ENCODE data around the gene PAQR3.

DNA sequence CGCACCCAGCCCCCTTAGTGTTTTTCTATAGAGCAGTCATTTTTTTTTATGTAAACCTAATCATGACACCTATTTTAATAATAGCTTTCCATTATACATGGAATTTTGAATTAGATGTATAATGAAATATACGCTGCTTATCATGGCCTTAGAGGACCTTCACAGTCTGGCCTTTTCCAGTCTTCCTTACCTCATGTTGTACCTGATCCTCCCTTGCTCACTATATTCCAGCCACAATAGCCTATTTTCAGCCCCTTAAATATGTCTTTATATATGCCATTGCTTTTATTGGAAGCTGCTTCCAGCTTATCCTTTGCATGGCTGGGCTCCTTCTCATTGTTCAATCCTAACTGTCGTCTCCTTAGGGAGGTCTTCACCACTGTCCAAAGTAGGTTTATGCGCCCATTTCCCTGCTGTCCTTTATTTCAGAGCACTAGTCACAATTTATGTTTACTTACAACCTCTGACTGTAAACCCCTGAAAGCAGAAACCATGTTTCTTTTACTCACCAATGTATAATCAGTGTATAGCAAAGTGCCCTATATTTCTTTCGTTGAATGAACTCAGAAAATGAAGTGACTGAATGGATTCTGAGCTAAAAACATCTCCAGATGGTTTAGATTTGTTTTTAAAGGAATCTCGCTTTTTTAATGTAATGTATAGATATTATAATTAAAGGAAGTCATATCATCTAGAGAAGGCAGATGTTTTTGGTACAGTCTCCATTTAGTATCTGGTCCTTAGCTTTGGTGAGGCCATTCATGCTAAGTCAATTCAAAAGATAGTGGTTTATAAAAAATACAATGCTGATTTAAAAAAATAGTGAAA is 29.7 kb downstream of the PAQR3 start:
- RRBS, result no CpG with 5 or more reads among the region's 6 CpGs
CAGE:
- cytosol, long polyA plus RNA, result no peak
- long polyA plus RNA, result no peak
- nucleus, long polyA plus RNA, result no peak

DNA sequence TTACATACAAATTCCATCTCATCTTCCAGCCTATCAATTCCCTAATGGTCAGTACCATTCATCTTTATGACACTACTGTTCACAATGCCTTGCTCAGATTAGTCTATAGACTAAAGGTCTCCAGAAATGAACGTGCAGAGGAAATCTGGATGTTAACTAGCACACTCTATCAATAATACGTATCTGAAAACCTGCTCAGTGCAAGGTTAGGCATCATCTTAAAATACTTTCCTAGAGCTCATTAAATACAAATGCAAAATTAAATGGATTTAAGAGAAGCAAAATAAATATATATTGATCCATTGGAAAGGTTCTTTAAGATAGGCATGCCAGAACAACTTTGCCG is 3.7 kb downstream of the PAQR3 start:
- RRBS, result no CpG with 5 or more reads among the region's 3 CpGs
CAGE:
- cytosol, long polyA plus RNA, result no peak
- long polyA plus RNA, result no peak
- nucleus, long polyA plus RNA, result no peak

DNA sequence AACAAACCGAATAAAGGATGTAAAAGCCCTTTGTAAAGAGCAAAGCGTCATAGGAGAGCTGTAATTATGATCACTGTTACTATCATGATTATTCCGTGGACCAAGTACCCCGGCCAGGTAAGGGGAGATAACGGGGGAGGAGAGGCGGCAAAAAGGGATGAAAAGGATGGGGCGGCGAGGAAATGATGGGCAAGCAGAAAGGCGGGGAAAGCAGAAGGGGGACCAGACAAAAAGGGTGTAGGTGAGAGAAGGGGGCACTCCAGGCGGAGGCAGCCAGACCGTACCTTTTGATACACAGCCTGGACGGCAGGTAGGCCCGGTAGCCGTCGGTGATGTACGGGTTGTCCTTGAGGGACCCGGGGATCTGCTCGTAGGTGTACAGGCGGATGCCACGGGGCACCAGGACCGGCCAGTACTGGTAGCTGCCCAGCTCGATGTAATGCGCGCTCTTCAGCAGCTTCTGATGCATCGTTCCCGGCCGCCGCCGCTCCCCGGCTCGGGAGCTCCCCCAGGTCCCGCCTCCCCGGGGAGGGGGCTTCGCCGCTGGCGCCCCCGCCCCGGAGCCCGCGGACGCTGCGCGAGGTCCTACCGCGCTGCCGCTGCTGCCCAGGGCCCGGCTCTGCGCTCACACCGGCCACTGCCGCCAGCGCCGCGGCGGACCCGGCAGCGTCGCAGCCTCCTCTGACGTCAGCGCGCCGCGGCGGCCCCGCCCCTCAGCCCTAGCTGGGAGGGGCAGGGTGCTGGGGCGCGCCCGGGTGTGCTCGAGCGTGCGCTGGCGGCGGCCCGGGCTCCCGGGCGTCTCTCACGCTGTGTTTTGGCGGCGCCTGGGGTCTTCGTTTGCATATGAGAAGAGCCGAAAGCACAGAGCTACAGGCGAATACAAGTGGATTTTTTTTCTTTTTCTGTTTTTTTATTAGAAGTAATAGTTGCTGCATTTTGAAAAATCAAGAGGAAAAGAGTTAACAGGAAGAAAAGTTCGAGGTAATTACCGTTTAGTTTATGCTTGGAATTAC is at the start of gene PAQR3:
Gene PAQR3 (minus strand): TSS at position 683 of the 1,013 bp plus-strand sequence.
- RRBS, result 2% methylated on average over 33 of the region's 83 CpGs
CAGE:
- cytosol, long polyA plus RNA, result start-site peak on the minus strand centred at position 515 of the sequence, 11 bp wide, 18 reads; start-site peak on the minus strand centred at position 647 of the sequence, 44 bp wide, 182 reads
- long polyA plus RNA, result start-site peak on the minus strand centred at position 601 of the sequence, 168 bp wide, 410 and 86 reads in 2 replicates
- nucleus, long polyA plus RNA, result start-site peak on the minus strand centred at position 589 of the sequence, 160 bp wide, 230 reads

- RRBS, result no CpG with 5 or more reads among the region's 6 CpGs
CAGE:
- cytosol, long polyA plus RNA, result no peak
- long polyA plus RNA, result no peak
- nucleus, long polyA plus RNA, result no peak
Observed at GRCh38 chr4:79211179-79212097, 114.4 kb downstream of the NAA11 start.

DNA sequence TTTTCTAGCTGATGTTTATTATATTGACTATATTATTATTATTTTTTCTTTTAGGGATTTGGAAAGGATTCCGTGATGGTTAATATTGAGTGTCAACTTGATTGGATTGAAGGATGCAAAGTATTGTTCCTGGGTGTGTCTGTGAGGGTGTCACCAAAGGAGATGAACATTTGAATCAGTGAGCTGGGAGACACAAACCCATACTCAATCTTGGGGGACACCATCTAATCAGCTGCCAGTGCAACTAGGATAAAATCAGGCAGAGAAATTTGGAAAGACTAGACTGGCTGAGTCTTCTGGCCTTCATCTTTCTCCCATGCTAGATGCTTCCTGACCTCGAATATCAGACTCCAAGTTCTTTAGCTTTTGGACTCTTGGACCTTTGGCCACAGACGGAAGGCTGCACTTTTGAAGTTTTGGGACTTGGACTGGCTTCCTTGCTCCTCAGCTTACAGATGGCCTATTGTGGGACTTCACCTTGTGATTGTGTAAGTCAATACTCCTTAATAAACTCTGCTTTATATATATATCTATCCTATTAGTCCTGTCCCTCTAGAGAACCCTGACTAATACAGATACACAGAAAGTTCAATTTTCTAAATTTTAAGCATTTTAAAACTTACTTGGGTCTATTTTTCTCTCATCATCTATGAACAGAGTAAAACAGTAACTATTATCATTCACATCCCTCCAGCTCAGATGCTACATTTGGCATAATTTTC is 85.2 kb upstream of the GK2 start:
- RRBS, result no CpG with 5 or more reads among the region's 3 CpGs
CAGE:
- cytosol, long polyA plus RNA, result no peak
- long polyA plus RNA, result no peak
- nucleus, long polyA plus RNA, result no peak

- RRBS, result no CpG with 5 or more reads among the region's 7 CpGs
CAGE:
- cytosol, long polyA plus RNA, result no peak
- long polyA plus RNA, result no peak
- nucleus, long polyA plus RNA, result no peak
Observed at GRCh38 chr4:79937579-79937810, 135.5 kb downstream of the ANTXR2 start.

- RRBS, result under 1% methylated on average over 37 of the region's 68 CpGs
CAGE:
- cytosol, long polyA plus RNA, result start-site peak on the minus strand at chr4:80072641-80072793, 60 reads
- long polyA plus RNA, result no peak
- nucleus, long polyA plus RNA, result no peak
Observed at GRCh38 chr4:80071846-80072925, 843 bp downstream of the ANTXR2 start.

DNA sequence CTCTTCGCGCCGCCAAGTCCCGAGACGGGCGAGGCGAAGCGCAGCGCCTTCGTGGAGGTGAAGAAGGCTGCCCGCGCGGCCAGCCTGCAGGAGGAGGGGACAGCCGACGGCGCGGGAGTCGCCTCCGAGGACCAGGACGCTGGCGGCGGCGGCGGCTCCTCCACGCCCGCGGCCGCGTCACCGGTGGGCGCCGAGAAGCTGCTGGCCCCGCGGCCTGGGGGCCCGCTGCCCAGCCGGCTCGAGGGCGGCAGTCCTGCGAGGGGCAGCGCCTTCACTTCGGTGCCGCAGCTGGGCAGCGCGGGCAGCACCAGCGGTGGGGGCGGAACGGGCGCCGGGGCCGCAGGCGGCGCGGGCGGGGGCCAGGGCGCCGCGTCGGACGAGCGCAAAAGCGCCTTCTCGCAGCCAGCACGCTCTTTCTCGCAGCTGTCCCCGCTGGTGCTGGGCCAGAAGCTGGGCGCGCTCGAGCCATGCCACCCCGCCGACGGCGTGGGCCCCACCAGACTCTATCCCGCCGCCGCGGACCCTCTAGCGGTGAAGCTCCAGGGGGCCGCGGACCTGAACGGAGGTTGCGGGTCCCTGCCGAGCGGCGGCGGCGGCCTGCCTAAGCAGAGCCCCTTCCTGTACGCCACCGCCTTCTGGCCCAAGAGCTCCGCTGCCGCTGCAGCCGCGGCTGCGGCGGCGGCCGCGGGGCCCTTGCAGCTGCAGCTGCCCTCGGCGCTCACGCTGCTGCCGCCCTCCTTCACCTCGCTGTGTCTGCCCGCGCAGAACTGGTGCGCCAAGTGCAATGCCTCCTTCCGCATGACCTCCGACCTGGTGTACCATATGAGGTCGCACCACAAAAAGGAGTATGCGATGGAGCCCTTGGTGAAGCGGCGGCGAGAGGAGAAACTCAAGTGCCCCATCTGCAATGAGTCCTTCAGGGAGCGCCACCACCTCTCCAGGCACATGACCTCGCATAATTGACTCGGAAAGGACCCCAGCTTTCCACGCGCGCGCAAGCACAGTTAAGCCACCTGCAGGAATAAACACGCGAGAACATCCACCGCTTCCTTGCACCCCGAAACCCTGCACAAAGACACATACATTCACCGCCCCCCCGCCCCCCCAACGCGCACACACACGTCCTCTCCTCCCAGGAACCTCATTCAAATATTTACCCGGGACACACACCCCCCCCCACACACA is 5.7 kb downstream of the PRDM8 start:
- RRBS, result 2% methylated on average over 17 of the region's 129 CpGs
CAGE:
- cytosol, long polyA plus RNA, result no peak
- long polyA plus RNA, result no peak
- nucleus, long polyA plus RNA, result no peak

DNA sequence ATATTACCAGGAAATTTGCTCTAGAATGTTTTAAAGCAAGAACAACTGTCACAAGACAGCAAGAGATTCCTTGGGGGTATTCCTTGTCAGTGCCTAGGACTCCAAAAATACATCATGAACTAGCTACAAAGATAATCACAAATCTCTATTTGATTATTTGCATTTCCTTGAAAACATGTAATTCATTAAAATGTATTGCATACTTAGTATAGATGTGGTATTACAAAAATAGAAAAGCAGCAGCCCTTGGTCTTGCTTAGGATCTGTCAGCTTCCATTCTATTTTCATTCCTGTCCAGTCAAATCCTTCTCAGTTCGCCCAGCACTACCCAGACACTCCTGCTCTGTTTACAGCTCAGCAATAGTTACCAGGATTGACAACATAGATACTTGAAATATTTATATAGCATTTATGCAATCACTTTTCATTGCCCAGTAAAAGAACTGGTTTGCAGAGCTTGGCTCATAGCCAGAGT is 9.2 kb upstream of the BMP3 start:
- RRBS, result no CpG with 5 or more reads among the region's 1 CpG
CAGE:
- cytosol, long polyA plus RNA, result no peak
- long polyA plus RNA, result no peak
- nucleus, long polyA plus RNA, result no peak

GRCh38 chr4:81465867-81466471 is 5.7 kb downstream of the RASGEF1B start:
- RRBS, result no CpG with 5 or more reads among the region's 6 CpGs
CAGE:
- cytosol, long polyA plus RNA, result no peak
- long polyA plus RNA, result no peak
- nucleus, long polyA plus RNA, result no peak

CAGE:
- cytosol, long polyA plus RNA, result no peak
- long polyA plus RNA, result no peak
- nucleus, long polyA plus RNA, result no peak
Observed at GRCh38 chr4:81622526-81623091, 150.9 kb upstream of the RASGEF1B start.

GRCh38 chr4:81625482-81625965 is 153.8 kb upstream of the RASGEF1B start:
- RRBS, result no CpG with 5 or more reads among the region's 2 CpGs
CAGE:
- cytosol, long polyA plus RNA, result no peak
- long polyA plus RNA, result no peak
- nucleus, long polyA plus RNA, result no peak

GRCh38 chr4:81631842-81632138 is 160.1 kb upstream of the RASGEF1B start:
CAGE:
- cytosol, long polyA plus RNA, result no peak
- long polyA plus RNA, result no peak
- nucleus, long polyA plus RNA, result no peak

GRCh38 chr4:82071845-82072284 is 301.9 kb downstream of the HNRNPD start:
CAGE:
- cytosol, long polyA plus RNA, result no peak
- long polyA plus RNA, result no peak
- nucleus, long polyA plus RNA, result no peak

DNA sequence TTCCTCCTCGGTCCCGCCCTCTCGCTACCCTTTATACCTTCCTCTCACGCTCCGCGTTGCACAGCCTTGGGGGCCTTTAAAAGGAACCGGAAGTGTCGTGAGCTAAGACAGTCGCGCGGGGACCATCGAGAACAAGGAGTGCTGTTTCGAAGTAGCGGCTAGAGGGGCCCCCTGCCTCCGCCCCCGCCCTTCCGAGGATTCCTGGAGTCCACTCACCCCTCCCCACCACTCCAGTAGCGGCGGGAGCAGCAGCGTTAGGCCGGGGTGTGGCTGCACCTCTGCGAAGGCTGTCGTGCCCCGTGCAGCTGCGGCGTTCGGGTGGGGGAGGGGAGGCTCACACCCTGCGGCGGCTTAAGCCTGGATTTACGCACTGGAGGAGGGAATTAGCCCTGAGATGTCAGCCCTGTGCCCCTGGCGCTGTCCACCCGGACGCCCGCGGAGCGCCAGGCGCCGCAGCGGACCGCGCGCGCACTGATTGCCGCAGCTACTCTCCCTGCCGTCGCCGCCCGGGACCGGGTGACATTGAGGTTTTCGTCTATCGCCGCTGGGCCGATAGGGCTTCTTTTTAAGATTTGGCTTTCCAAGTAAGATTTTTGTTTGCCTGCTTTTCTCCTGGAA is 400 bp upstream of the HNRNPD start:
- RRBS, result 1% methylated on average over 13 of the region's 53 CpGs
CAGE:
- cytosol, long polyA plus RNA, result no peak
- long polyA plus RNA, result no peak
- nucleus, long polyA plus RNA, result start-site peak on the minus strand centred at position 60 of the sequence, 470 bp wide, 2,555 reads

DNA sequence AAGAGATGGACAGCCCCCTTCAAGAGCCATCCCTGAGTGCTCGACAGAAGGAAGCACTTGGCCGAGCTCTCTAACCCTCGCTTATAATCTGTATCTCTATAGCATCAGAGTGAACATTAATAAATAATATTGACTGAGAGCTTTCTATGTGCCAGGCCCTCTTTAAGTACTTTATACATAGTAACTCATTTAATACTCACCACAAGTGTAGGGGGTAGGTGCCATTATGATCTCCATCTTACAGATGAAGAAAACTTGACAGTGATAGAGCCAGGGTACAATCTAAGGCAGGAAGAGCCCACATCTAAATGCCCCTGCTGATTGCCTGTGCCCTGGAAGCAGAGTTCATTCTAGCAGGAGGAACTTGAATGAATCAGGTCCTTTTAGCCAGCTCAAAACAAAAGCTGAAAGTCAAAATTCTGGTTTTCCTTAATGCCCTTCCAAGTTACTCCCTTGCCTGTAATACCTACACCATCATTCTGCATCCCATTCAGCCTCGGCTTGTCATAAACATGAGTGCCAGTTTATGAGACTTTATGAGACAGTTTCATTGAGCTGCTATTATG is 89.7 kb downstream of the SCD5 start:
- RRBS, result no CpG with 5 or more reads among the region's 4 CpGs
CAGE:
- cytosol, long polyA plus RNA, result no peak
- long polyA plus RNA, result no peak
- nucleus, long polyA plus RNA, result no peak

- RRBS, result no CpG with 5 or more reads among the region's 7 CpGs
CAGE:
- cytosol, long polyA plus RNA, result no peak
- long polyA plus RNA, result no peak
- nucleus, long polyA plus RNA, result no peak
Observed at GRCh38 chr4:82811687-82812359, 13.2 kb upstream of the SCD5 start.

DNA sequence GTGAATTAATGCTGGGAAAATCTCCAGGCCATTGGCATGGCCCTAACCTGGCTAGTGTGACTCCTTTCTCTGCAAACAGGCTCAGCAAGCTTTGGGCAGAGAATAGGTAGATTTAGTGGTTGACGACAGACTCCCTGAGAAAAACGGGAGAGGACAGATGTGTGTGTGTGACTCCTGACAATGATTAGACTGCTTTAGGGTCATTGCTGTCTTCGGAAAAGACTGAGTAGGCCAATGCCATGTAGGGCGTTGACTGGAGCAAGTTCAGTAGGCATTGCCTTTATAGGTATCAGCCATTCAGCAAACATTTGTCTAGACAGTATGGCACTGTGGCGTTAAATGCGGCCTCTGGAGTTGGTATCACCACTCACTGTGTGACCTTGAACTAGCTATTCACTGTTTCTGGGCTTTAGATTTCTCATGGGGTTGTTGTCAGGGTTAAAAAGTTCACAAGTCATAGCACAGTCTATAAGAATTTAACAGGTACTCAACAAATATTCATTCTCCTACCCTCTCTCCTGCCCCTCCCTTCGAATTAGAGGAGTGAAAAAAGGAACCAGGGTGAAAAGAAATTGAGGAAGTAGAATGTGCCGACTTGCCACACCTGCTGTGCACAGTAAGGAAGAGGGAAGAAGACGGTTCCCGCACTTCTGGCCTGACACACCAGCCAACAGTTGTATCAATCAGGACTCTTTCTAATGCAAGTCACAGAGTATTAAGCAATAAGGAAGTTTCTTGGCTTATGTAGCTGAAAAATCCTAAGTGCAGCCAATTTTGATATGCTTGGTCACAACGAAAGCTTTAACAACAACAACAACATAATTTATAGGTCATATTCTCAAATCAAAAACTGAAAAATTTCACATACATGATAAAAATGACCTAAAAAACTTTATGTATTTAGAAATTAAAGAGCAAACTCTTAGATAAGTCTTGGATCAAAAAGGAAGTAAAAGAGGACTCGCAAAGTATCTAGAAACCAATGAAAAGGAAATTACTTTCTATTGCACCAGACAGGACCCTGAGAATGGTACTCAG is 83.2 kb upstream of the PLAC8 start:
- RRBS, result no CpG with 5 or more reads among the region's 12 CpGs
CAGE:
- cytosol, long polyA plus RNA, result no peak
- long polyA plus RNA, result no peak
- nucleus, long polyA plus RNA, result no peak

- RRBS, result no CpG with 5 or more reads among the region's 1 CpG
CAGE:
- cytosol, long polyA plus RNA, result no peak
- long polyA plus RNA, result no peak
- nucleus, long polyA plus RNA, result no peak
Observed at GRCh38 chr4:83248466-83248586, 36.3 kb downstream of the COQ2 start.

GRCh38 chr4:83250498-83251012 is 34.0 kb downstream of the COQ2 start:
- RRBS, result no CpG with 5 or more reads among the region's 4 CpGs
CAGE:
- cytosol, long polyA plus RNA, result no peak
- long polyA plus RNA, result no peak
- nucleus, long polyA plus RNA, result no peak

Data from H1 (cell line).